GM12891 (cell line): Measurements from ENCODE around the gene IL17REL.

- RRBS, result no CpG with 5 or more reads among the region's 32 CpGs
Observed at GRCh38 chr22:49178937-49179700, 648.6 kb downstream of the BRD1 start.

DNA sequence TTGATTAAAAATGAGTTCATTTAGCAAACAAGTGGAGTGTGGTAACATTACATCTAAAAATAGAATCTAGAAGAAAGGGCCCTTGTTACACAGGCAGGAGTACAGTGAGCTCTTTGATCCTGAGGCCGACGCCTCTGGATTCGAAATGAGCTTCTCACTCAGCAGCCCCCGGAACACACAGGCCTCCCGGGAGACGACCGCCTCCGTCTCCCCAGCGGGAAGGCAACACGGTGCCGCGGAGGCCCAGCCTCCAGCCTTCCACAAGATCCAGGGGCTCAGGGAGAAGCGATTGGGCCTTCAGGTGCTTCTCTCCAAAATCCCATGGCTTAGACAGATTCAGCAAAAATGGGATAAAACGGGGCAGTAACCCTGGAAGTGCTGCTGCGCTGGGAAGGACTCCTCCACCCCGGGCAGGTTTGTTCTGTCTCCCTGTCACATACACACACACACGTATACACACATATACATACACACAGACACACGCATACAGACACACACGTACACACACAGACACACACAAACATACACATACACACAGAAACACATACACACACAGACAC is 379.0 kb downstream of the BRD1 start:
- RRBS, result no CpG with 5 or more reads among the region's 19 CpGs

- RRBS, result no CpG with 5 or more reads among the region's 7 CpGs
Observed at GRCh38 chr22:49610457-49611360, 217.0 kb downstream of the BRD1 start.

DNA sequence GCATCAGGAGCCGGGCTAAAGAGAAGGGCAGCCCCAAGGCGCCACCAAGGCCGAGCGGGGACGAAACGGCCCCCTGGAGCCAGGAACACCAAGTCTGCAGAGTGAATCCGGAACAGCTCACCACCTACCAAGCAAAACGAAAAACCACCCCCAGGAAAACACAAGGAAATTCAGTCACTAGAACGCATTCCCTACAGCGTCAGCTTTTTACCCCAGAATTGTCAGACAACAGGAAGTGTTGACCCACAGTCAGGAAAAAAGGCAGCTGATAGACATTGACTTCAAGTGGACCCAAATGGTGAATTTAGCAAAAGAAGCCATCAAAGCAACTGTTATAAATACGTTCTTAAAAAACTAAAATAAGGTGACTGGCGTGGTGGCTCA is 176.7 kb downstream of the BRD1 start:
- RRBS, result 94% methylated on average over 2 of the region's 12 CpGs

DNA sequence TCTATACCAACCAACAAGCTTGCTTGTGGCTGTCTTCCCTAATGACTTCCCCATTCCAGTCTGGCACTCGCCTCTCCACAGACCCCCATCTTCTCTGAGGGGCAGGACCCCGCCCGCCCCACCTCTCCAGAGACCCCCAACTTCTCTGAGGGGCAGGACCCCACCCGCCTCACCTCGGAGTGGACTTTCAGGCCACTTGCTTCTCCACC is 36.2 kb downstream of the BRD1 start:
- RRBS, result no CpG with 5 or more reads among the region's 5 CpGs

DNA sequence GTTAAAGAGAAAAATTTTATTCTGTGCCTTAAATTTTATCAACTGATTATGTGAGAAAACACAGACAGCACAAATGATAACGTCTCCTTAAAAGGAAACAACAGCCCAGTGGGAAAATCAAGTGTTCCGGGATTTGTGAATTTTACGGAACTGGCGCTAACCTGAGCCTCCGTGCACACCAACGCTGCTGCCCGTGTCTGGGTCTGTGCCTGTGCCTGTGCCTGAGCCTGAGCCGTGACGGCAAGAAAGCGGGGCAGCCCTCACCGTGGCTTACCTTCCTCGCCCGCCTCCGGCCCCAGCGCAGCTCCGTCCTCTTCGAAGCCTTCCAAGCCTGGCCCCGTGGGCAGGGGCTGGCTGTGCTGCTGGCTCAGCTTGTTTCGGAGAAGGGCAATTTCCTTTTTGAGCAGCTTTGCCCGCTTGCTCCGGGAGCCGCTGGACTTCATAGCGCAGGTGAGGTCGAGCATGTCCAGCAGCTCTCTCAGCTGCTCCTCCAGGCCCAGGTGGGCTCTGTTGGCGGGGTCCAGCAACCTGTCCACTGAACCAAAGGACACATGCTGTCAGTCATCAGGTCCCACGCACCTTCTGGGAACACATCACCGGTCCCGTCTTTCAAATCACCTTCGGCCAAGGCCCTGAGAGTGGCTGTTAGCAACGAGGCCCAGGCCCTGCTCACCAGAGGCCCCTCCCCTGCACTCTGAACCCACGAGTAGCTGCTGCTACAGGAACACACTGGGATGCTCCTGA is 33.7 kb downstream of the BRD1 start:
- RRBS, result no CpG with 5 or more reads among the region's 31 CpGs

DNA sequence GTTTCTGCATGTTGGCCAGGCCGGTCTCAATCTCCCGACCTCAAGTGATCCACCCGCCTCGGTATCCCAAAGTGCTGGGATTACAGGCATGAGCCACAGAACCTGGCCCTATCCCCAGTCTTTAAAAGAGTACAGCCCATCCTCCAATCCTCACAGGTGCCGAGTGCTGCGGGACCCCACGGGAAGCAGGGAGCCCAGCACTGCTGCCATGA is 31.2 kb downstream of the BRD1 start:
- RRBS, result no CpG with 5 or more reads among the region's 7 CpGs

GRCh38 chr22:49825095-49825364 is 2.6 kb downstream of the BRD1 start:
- RRBS, result no CpG with 5 or more reads among the region's 10 CpGs

- RRBS, result no CpG with 5 or more reads among the region's 30 CpGs
Observed at GRCh38 chr22:49879827-49880894, 26.5 kb downstream of the ZBED4 start.

- RRBS, result no CpG with 5 or more reads among the region's 8 CpGs
Observed at GRCh38 chr22:49892436-49893430, 25.5 kb downstream of the ALG12 start.

- RRBS, result no CpG with 5 or more reads among the region's 27 CpGs
Observed at GRCh38 chr22:49926883-49927581, 8.6 kb downstream of the CRELD2 start.

- RRBS, result 42% methylated on average over 6 of the region's 35 CpGs
Observed at GRCh38 chr22:49933849-49934909, 15.7 kb downstream of the CRELD2 start.

- RRBS, result no CpG with 5 or more reads among the region's 22 CpGs
Observed at GRCh38 chr22:49964808-49965788, 4.5 kb downstream of the PIM3 start.

- RRBS, result no CpG with 5 or more reads among the region's 78 CpGs
Observed at GRCh38 chr22:49970965-49971814, 10.6 kb downstream of the PIM3 start.

GRCh38 chr22:49980813-49981620 is 20.4 kb downstream of the PIM3 start:
- RRBS, result 100% methylated on average over 1 of the region's 11 CpGs

GRCh38 chr22:50007995-50008787 is 4.4 kb downstream of the IL17REL start:
- RRBS, result no CpG with 5 or more reads among the region's 17 CpGs

GRCh38 chr22:50012474-50013040 is at the start of gene IL17REL:
IL17REL (minus strand) TSS chr22:50012765.
- RRBS, result no CpG with 5 or more reads among the region's 18 CpGs

DNA sequence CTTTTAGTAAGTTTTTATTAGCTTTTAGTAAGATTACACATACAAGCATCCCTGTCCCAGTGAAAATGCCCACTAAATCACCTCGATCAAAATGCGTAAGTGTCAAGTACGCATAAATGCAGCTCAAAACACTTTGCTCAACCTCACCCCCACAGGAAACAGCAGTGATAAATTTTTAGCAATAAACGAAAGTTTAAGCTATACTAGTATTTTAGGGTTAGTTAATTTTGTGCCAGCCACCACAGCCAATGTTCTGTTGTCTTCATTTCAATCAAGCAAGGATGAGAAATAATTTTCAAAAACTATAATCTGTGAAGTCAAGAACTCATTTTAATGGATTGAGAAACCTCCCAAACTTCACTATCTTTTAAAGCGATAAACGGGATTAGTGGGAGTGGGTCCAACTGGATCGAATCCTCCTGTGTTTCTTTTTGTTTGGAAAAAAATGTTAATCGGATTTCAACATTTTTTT is 963 bp upstream of the MLC1 start:
- RRBS, result no CpG with 5 or more reads among the region's 8 CpGs

DNA sequence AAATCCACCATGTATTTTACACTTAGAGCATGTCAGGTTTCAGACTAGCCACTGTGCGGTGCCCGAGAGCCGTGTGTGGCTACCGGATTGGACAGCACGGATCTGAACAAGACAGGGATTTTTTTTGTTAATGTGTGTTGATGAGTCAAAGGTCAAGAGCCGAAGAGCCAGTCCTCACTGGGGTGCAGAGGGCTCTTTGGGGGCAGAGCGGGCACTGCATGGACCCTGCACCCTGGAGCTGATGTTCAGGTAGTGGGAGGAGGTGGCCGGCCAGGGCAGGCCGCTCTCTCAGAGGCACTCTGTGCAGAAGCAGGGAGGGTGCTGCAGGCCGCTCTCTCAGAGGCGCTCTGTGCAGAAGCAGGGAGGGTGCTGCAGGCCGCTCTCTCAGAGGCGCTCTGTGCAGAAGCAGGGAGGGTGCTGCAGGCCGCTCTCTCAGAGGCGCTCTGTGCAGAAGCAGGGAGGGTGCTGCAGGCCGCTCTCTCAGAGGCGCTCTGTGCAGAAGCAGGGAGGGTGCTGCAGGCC is 23.6 kb upstream of the PANX2 start:
- RRBS, result no CpG with 5 or more reads among the region's 17 CpGs

- RRBS, result 0% methylated on average over 6 of the region's 50 CpGs
Observed at GRCh38 chr22:50201583-50202231, 896 bp downstream of the SELENOO start.